H4 (cell line): ENCODE data around the genes NCKAP1 and ASDURF.

DNA sequence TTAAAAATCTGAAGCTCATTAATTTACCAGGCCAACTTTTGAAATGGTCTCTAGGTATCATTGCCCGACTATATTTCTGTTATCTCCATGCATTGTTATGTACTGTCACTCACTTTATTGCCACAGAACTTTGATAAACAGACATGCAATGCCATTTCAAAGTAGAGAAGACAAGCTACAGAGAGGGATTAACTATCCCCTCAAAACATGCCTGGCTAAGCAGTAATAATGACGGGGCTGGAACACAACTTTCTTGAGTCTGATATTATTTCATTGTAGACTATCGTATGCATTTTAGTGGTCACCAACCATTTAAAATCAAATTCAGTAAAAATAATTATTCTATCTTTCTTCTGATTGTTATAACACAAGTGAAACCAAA, 147.5 kb upstream of the ITGA4 start:
- RAMPAGE, long total RNA: no peak

GRCh38 chr2:181893002-181893582, 1.6 kb downstream of the ITPRID2 start:
- RAMPAGE, long total RNA: no peak

- RAMPAGE, long total RNA: no peak
These were observed 933 bp downstream of the PDE1A start for GRCh38 chr2:182425851-182426355.

GRCh38 chr2:182925021-182925802, 58.8 kb upstream of the FRZB start:
- RAMPAGE, long total RNA: no peak

DNA sequence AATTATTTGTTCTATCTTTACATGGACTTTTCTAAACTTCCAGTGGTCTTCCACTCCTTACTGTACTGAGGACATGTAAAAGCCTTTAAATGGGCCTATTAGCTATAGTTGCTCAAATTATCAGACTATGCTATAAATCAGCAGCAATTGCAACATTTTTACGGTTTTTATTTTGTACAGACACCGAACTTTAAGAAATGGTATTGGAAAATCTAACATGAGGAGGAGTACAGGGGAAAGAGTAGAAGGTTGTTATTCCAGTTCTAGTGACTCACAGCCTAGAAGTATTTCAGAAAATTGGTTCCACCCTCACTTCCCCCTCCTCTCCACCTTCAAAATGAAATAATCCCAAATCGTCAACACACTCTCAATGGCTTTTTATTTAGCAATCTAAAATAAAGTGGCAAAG, 1.2 kb downstream of the NCKAP1 start:
- RAMPAGE, long total RNA: no peak

DNA sequence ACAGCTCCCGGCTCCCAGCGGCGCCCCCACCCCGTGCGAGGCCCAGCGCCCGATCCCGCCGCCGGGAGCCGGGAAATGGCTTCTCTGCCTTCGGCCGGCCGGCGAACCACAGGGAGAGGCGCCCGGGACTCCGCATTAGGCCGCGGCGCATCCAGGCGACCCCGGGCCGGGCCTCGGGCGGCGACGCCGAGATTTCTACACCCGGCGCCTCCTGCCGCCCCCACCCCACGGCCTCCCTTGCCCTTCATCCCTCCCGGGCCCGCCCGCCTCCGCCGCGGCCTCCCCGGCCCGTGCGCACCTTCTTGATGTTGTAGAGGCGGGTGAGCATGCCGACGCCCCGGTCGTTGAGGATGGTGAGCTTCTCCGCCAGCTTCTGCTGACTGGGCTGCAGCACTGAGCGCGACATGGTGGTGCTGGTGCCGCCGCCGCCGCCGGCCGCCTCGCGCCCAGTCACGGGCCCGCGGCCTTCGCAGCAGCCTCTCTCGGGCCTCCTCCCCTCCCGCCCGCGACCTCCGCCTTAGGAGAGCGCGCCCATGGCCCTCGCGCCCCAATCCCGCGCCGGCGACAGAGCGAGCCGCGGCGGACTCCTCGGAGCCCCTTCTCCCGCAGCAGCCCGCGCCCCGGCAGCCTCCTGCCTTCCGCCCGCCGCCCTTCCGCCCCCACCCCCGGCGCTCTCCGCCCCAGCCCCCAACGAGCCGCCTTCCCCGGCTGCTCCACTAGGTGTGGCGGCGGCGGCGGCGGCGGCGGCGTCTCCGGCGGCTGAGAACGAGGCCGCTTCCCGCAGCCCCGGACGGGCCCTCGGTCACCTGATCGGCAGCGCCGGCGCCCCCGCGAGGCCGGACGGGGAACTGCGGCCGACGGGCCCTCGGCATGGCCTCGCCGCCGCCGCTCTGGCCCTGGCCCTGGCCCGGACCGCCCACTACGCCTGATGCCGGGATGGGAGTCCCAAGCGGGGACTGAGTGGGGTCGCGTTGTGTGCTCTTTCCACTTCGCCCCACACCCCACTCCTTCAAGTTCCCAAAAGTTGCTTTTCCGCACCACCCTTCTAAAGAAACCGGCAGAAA, at the start of gene NCKAP1:
NCKAP1 (minus strand) TSS at position 764 of the 1,064 bp plus-strand sequence.
- RAMPAGE, long total RNA: no peak

- RAMPAGE, long total RNA: no peak
These were observed 356.2 kb upstream of the ZNF804A start for GRCh38 chr2:184242189-184242462.

- RAMPAGE, long total RNA: no peak
These were observed 268.4 kb downstream of the FSIP2 start for GRCh38 chr2:186006756-186007676.

- RAMPAGE, long total RNA: no peak
These were observed 68.4 kb downstream of the FAM171B start for GRCh38 chr2:186762234-186762648.

DNA sequence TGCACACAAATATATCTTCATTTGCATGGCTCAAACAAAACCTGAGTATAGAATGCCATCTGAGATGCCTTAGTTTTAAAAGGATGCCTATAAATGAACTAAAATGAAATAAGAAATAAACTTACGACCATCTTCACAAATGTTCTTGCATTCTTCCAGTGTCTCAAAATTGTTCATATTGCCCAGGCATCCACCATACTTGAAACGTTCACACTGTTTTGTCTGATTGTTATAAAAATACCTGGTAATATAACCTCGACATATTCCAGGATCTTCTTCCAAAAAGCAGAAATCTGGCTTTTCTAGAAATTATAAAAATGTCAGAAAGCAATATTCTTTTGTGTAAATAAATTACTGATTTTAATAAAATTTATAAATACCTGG, 36.6 kb upstream of the CALCRL start:
- RAMPAGE, long total RNA: no peak

GRCh38 chr2:187541030-187541592, 13.1 kb downstream of the TFPI start:
- RAMPAGE, long total RNA: no peak

DNA sequence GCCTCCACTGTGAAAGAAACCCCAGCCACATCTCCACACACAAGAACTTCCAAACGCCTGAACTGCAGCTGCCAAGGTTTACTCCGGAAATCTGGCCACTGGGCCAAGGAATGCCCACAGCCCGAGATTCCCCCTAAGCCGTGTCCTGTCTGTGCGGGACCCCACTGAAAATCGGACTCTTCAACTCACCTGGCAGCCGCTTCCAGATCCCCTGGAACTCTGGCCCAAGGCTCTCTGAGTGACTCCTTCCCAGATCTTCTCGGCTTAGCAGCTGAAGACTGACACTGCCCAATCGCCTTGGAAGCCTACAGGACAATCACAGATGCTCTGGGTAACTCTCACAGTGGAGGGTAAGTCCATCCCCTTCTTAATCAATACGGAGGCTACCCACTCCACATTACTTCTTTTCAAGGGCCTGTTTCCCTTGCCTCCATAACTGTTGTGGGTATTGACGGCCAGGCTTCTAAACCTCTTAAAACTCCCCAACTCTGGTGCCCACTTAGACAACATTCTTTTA, 256.2 kb upstream of the GULP1 start:
- RAMPAGE, long total RNA: no peak

DNA sequence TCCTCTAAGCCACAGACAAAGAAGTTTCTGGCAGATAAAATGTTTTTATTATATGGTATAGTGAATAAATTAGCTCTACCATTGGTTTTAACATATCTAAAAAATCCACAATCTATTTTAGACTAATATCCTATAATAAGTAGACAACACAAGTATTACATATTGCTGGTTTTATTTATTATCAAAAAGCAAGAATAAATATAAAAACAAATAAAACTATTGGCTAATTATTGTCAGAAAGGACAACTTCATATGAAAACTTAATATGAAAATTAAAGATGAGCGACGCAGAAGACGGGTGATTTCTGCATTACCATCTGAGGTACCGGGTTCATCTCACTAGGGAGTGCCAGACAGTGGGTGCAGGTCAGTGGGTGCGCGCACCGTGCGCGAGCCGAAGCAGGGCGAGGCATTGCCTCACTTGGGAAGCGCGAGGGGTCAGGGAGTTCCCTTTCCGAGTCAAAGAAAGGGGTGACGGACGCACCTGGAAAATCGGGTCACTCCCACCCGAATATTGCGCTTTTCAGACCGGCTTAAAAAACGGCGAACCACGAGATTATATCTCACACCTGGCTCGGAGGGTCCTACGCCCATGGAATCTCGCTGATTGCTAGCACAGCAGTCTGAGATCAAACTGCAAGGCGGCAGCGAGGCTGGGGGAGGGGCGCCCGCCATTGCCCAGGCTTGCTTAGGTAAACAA, 168.2 kb upstream of the GULP1 start:
- RAMPAGE, long total RNA: no peak

DNA sequence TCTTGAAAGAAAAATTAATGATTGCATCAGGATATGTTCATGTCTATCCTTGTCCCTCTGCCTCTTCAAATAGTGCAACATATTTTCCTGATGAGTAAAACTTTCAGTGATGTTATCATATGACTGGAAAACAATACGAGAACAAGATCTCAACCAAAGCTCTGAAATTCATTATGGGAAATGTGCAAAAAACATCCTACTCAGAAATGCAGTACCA, 149.0 kb upstream of the GULP1 start:
- RAMPAGE, long total RNA: no peak

DNA sequence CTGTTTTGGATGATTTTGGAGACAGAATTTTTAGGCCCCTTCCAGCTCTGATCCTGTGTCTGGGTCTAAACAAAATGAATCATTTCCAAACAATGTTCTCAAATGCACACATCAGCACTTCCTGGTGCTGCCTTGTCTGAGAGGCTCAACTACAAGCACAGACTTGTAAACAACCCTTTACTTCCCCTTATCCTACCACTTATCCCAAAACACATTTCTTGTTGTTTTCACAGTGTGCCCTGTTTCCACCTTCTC, 71.3 kb upstream of the COL3A1 start:
- RAMPAGE, long total RNA: no peak

DNA sequence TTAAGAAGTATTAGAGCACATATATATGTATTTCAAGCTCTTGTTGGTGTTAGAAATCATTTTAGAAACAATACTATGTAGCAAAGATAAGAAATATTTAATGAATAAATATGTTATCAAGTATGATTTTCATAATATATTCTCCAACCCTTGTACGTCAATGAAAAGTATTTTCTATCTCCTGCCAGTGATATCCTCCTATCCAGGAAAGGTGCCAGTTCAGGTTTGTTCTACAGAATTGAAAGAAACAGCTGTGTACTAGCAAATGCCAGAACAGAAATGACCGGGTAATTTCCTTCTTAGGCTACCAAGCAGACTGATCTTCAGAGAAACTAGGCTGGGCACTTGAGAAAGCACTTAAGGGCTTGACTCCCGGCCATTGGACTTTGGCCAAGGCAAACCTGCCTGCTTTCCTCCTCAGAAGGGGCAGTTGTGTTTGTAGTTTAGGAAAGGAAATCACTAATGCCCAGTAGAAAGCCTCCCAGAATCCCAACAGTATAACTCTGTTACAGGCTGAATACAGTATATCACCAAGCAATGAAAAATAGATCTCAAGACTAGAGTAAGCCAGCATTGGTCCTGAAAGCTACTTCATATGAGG, 42.9 kb upstream of the COL5A2 start:
- RAMPAGE, long total RNA: no peak

GRCh38 chr2:189541904-189543083, 38.3 kb downstream of the SLC40A1 start:
- RAMPAGE, long total RNA: no peak

- RAMPAGE, long total RNA: no peak
These were observed 31.5 kb downstream of the SLC40A1 start for GRCh38 chr2:189549047-189549507.

DNA sequence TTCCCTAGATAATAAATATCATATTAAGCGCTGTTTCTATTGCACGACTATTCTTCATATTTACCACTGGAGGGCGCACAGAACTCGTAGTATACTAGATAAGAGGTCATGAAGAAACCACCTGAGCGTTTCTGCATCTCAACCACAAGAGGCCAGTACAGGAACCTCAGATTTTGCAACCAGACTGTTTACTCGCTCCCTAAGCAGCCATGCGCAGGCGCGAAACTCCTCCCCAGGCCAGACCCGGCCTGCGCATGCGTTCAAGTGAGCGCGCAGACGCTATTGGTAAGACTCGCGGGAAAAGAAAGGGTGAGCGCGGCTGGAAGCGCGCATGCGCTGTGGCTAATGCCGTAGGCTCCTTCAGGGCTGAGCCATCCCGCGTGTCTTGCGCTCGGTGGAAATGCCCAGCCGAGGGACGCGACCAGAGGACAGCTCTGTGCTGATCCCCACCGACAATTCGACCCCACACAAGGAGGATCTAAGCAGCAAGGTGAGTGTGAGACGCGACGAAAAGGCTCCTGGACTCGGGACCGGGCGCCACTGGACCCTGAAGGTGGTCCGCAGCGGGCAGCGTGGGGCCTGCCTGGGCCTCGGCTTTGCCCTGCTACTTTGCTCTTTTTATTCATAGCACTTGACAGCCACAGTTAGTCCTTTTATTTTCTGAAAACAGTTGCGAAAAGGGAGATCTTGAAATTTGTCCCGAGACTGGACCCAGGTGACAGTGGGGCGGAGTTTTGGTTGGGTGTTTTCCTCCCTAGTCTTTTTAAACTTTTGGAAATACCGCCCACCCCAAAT, at the start of gene ASDURF:
ASDURF (plus strand) TSS at position 339 of the 795 bp plus-strand sequence.
- RAMPAGE, long total RNA: start-site peak on the plus strand centred at position 351 of the sequence, 27 bp wide, 188 reads

- RAMPAGE, long total RNA: no peak
These were observed 14.9 kb downstream of the PMS1 start for GRCh38 chr2:189799189-189799573.